Penis (tissue), 1 donor: ENCODE results near the gene CTTNBP2NL.

GRCh38 chr1:111489245-111489550 lies 14.2 kb downstream of the ADORA3 start:
- PRO-cap = no peak

DNA sequence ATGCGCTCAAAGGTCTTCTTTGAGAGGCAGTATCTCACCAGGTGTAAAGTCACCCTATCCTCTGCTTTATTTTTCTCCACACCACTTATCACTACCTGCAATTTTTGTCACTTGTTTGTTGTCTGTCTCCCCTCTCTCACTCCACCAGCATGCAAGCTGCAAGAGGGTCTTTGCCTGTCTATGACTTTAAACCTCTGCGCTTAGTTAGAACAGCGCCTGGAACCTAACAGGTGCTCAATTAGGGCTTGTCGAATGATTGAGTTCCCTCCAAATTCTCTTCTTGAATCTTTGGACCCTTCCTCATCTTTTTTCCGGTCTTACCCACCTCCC lies 375 bp upstream of the RAP1A start:
- PRO-cap = bidirectional peak, plus-strand start outside the sequence, minus-strand start at position 302 of the sequence

DNA sequence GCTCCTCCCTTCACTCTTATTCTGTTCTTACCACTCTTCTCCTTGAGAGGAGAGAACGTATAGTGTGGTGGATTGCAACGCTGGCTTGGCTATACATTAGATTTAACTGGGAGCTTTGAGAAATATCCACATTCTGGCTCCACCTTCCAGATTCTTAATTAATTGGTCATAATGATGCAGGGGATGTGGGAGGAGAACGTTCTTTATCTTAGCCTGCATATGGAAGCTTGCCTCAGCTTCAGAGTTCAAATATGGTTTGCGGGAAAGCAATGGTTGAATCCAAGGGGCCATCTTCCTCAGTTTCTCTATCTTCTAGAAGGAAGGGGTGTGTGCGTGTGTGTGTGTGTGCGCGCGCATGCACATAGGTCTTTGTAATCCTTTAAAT lies 21.7 kb downstream of the RAP1A start:
- PRO-cap = no peak

GRCh38 chr1:111754718-111755308 lies 888 bp upstream of the DDX20 start:
- PRO-cap = unidirectional peak, plus-strand start at chr1:111755170; unidirectional peak, plus-strand start at chr1:111755217

DNA sequence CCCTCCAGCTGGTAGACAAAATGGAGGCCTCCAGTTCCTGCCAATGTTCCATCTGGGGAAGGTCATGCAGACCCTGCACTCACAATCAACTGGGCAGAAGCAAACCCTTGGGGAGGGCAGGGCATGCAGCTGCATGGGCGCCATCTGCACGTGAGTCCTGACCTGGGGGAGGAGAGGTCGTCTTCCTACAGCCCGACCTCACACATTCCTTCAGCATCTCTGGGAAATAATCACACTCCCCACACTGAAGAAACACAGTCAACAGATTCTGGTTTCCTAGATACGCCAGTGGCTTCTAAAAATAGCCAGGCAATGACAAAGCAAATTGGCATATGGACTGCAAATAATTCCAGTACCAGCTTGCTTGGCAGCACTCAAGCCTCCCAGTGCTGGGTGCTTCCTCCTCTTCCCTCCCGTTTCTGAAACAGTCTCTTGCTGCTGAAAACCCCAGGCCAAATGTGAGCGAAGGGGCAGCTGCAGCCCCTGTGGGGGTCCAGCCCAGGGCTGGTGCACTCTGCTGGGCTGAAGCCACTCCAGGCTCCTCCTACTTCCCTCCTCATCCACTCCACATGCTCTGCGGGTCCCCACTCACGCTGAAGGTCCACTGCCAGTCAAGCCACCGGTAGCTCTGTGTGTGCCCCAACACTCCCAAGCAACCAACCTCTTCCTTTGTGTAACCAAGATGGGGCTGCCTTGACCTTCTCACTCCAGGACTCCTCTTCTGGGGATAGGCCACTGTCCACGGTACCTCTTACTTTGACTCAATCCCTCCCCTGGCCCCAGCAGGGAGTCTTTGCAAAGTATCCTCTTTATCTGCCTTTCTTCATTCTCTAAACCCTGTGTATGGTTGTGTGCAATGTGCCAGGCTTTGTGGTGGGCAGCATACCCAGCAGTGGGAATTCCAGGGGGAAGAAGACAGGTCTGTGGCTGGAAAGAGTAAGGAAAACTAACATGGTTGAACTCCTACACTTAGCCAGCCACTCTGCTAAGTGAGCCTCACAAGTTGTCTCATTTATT lies 69.0 kb downstream of the KCND3 start:
- PRO-cap = no peak

- PRO-cap = no peak
Observed at GRCh38 chr1:112020578-112020943, 31.1 kb upstream of the KCND3 start.

- PRO-cap = bidirectional peak, plus-strand start at chr1:112396223, minus-strand start at chr1:112396021; bidirectional peak, plus-strand start at chr1:112396451, minus-strand start at chr1:112396381
Observed at GRCh38 chr1:112395757-112396757, at the start of gene CTTNBP2NL. Gene CTTNBP2NL, plus strand, starts transcription at chr1:112396214.

DNA sequence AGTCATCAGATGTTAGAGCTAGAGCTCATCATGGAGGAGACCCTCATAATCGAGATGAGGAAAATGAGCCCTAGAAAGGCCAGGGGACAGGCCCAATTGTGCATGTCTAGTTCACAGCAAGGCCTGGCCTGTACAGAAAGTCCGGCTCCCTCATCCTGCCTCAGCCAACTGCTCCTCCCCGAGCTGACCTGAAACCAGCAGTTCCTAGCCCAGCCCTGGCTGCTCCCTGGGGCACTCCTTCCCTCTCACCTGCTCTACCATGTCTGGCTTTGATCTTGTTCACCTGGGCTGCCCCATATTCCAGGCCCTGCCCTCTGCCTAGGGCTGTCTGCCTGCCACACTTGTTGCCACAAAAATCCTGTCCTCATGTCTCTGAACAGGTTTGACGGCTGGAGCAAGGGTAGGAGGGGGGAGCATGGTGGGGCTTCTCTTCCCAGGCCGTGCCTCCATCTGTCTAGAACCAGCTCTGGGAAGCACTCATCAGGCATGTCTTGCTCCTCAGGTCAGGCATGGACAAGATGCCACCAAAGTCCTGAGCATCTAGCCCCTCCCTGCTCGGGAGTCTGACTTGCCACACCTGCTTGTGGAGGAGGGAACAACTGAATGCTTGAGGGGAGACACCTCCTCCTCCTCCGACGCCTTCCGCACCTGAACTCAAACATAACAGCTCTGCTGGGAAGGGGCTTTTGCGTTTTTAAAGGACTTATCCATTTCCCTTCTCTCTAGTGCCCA lies 44.3 kb upstream of the WNT2B start:
- PRO-cap = bidirectional peak, plus-strand start at position 379 of the sequence, minus-strand start at position 170 of the sequence

DNA sequence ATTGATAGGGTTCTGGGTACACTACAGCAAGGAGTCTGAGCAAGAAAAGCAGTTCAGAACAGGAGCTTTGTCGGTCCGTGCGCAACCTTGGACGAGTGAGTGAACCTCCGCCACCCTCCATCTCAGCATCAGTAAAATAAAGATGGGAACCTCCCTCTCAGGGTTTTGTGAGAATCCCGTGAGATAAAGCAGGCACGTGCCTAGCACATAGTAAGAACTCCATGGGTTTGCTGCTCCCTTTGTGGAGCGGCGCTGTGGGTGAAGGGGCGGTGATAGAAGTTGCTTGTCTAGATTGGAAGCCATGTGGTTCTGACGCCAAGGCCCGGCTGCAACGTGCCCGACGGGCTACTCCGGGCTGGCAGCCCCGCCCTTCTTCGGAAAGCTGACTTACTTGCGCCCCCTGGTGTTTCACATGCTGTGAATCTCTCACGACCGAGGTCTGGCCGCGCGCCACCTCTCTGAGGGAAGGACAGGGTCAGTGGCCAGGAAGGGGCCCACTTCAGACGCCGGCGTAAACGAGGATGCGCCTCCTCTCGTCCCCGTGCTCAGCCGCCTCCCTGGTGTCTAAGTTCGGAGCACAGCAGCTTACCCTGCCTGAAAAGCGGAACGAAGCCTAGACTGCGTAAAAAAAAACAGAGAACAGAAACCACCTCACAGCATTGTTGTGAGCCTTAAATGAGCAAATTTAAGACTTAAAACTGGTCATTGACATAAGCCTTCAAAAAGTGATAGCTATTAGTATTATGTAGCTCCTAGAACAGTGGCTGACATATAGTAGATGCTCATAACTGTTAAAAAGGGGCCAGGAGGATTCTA lies 42.6 kb upstream of the WNT2B start:
- PRO-cap = bidirectional peak, plus-strand start at position 502 of the sequence, minus-strand start at position 241 of the sequence

GRCh38 chr1:112501539-112502495 lies 6.9 kb upstream of the WNT2B start:
- PRO-cap = bidirectional peak, plus-strand start at chr1:112501927, minus-strand start at chr1:112501832

DNA sequence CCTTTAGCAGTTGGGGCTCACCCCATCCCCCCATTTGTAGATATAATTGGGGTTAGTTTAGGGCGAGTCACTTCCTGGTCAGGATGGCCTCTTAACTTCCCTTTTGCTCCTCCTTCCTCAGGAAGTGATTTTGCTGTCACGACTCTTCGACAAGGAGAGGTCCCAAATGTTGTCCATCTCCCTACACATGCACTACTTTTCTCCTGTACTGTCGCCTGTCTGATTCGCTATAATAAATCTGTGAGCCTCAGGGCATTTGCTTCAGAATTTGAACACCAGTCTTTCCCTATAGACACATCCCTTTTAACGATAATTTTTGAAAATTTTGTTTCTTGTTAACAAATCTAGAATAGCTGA lies 586 bp downstream of the CAPZA1 start:
- PRO-cap = no peak

- PRO-cap = no peak
Observed at GRCh38 chr1:112698292-112699610, 8.2 kb downstream of the RHOC start.

- PRO-cap = no peak
Observed at GRCh38 chr1:112699707-112700421, 7.1 kb downstream of the RHOC start.

DNA sequence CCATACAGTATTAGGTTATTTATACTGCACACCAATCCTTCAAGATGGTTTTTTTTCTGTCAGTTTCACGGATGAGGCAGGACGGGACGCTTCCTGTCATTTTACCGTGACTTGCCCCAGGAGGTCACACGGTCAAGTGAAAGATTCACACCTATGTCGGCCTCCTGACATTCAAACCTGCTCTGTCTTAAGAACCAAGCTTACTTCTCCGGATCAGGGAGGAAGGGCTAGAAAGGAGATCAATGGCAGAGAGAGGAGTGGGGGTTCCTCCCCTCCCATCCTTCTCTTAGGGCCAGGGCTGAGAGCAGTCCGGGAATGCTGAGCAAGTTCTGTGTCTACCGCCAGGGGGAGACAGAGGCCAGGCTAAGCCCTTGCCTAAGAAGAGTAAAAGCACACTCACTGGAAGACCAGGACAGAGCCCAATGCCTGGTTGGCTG lies 992 bp upstream of the PPM1J start:
- PRO-cap = no peak

GRCh38 chr1:112849362-112849588 lies 106.7 kb downstream of the SLC16A1 start:
- PRO-cap = no peak

DNA sequence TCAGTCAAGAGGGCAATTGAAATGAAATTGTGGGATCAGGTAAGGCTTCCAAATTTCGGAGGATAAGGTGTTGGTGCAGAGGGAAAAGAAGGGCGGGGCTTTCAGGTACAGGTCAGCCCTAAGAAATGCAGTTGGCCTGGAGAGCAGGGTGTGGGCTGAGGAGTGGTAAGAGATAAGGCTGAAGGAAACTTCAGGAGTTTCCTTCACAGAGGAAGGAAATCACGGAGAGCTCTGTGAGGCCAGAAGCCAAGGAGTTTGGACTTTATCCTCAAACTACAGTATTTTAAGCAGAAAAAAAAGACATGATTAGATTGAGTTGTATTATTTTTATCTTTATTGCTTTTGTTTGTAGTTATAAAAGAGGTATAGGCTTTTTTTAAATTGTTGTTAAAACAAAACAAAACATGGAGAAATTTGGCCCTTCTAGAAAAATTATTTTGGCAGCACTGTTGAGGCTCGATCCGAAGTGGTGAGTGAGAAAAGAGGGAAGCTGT lies 51.0 kb downstream of the SLC16A1 start:
- PRO-cap = no peak

DNA sequence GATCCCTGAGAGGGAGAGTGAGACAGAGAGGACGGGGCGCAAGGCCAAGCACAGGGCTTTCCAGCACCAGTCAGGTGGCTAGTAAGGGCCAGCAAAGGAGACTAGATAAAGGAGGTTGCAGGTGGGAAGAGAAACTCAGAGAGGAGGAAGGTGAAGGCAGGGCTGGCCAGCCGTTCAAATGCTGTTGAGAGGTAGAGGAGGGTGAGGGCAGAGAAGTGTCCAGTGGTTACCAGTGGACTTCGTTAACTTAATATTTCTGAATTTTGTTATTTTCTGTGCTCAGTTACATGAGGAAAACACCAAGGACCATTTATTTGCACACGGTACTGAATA lies 137.6 kb upstream of the MAGI3 start:
- PRO-cap = no peak

GRCh38 chr1:113406572-113407396 lies 16.5 kb downstream of the MAGI3 start:
- PRO-cap = no peak

- PRO-cap = no peak
Observed at GRCh38 chr1:113419037-113419685, 28.8 kb downstream of the MAGI3 start.

DNA sequence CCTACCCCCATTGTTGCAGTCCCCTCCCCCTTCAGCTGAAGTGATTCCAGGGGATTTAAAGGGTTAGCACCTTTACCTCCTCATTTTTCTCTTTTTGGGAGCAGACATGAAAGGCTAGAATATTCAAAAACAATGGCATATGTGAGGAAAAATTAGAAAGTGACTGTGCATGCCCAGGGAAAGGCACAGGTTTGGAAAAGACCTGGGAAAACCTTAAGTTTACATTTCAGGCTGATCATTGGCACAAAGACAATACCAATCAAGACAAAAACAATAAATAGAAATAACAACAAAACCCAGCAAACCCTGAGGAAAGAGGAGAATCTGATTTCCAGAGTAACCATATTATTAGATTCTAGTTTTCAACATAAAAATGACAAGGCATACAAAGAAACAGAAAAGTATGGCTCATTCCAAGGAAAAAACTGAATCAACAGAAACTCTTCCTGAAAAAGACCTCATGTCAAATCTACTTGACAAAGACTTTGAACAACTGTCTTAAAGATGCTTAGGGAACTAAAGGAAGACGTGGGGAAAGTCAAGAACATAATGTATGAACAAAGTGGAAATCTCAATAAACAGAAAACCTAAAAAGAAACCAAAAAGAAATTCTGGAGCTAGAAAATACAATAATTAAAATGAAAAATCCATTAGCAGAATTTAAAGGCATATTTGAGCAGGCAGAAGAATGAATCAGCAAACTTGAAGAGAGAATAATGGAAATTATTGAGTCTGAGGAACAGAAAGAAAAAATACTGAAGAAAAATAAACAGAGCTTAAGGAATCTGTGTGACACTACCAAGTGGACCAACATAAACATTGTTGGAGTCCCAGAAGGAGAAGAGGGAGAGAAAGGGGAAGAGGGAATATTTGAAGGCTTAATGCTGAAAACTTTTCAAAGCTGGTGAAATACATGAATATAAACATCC lies 54.3 kb downstream of the MAGI3 start:
- PRO-cap = no peak